ENCODE measurements around a stretch of chr14.

DNA sequence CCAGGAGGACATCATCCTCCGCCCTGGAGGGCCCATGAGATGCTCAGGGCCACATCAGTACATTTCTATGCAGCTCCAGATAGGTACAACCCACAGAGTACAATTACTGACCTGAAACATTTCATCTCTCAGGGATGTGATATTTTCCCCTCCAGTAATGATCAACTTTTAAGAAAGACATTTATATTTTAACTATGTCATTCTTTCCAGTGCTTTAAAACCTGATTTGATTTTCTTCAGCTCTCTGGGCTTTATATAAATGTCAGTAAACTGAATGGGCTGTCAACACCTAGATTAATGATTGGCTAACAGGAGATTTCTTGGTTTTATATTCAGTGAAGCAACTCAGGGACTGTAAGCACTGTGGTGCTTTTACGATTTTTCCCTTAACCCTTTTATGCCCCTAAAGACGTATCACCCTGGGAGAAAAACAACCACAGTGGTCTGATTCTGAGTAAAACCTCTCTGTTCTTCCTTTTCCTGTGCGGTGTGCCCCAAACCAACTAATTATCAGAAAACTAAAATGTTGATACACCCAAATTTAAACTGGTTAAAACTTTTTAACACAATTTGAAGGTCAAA, 37.9 kb downstream of the PTGER2 start:
- PRO-cap = no peak

DNA sequence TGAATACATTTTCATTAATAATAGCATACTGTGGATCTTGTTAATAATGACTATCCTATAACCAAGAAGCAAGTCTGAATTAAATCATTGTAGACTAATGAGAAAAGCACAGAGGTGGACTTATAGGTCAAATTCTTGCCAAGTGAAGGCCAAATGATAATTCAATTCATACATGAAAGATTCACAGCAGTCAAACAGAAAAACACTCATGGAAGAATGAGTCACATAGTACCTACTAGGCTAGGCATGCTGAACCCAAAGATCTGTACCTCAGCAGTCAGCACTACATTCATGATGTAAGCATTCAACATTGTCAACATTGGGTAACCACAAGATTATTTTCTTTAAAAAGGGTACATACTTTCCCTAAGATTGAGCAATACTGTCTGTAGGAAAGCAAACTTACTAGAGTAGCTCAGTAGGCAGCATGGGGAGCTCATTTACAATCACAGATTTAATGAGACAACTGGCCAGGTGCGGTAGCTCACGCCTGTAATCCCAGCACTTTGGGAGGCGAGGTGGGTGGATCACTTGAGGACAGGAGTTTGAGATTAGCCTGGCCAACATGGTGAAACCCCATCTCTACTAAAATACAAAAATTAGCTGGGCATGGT, 94.4 kb downstream of the TXNDC16 start:
- PRO-cap = no peak

GRCh38 chr14:52769926-52770325, 21.5 kb downstream of the GNPNAT1 start:
- PRO-cap = no peak

DNA sequence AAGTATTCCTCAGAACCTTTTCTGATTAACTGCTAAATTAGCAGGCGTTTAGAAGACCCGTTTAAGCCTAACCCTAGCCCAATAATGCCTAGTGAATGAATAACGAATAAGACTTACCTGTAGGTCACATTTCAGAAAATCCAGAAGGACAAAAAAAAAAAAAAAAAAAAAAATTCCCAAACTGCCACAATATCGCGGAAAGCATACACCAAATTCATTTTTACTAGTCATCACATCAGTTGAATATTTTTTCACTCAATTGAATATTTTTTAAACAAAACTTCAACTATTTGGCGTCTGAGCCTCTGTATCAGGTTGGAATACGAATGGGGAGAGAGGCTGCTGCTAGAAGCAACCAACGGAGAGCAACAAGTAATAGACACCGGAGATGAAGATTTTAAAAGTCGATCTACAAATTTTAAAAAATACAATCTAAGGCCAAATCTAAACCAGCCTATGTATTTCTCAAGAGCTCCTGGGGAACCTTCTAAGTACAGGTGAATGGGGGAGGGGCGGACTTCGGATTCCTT, 1.5 kb downstream of the GNPNAT1 start:
- PRO-cap = no peak

DNA sequence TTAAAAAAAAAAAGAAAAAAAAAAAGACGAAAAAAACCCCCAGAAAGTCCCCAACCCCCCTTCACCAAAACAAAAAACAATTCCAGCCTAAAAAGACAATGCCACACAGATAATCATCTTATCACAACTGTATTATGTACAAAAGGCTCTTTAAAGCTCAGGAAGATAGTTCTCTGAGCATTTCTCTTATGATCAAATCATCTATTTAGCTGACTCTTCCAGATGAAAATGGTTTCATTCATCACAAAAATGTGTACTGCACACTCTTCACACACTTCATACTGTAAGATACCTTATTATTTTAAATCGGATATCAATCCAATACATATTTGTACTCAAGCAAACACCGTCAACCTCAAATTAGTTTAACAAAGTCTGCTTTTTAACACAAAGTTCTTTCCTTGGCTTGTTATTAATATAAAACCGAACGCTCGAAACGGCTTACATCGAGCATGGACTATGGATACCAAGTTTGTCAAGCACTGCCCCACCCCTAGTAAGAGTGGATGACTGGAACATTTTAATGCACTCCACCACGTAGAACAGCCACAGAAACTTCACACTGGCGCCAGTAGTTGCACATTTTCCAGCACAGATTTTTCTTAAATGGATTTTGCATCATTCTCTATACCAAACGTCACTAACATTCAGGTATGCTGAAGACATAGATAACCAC, 1.3 kb downstream of the FERMT2 start:
- PRO-cap = no peak

- PRO-cap = bidirectional peak, plus-strand start at chr14:53109173, minus-strand start at chr14:53109095; bidirectional peak, plus-strand start at chr14:53109579, minus-strand start at chr14:53109554
Observed at GRCh38 chr14:53109015-53109696, 44.0 kb downstream of the DDHD1 start.

- PRO-cap = no peak
Observed at GRCh38 chr14:53881257-53881853, 75.3 kb downstream of the BMP4 start.

DNA sequence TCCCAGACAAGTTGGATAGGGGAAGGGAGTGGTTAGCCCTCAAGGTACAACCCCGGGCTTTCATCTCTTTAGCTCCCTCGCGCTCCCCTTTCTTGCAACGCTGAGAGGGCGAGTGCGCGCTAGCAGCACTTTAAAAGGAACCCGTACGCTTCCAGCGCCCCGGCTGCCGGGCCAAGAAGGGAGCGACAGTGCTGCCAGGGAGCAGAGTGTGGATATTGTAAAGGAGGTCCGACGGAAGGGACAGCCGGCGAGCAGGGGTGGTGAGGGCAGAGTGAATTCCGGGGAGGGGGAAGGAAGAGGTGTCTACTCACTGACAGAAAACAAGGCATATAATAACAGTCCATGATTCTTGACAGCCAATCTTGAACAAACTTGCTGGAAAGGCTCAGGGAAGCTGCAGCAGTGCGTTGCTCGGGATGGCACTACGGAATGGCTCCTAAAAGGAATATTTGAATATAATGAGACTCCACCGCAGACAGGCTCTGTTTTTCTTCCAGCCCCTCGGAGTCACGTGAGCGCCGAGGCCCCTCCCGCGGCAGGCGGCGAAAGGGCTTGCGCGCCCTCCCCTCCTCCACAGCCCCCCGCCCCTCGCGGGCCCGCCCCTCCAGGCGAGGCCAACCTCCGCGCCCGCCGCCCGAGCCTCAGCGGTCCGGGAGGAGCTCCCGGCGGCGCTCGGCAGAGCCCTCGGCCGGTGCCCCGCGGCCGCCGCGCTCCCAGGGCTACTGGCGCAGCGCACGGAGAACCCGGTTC, 3.5 kb downstream of the BMP4 start:
- PRO-cap = no peak

- PRO-cap = no peak
Observed at GRCh38 chr14:54556493-54557064, 10.3 kb upstream of the SAMD4A start.

- PRO-cap = no peak
Observed at GRCh38 chr14:54564755-54565444, 2.0 kb upstream of the SAMD4A start.

DNA sequence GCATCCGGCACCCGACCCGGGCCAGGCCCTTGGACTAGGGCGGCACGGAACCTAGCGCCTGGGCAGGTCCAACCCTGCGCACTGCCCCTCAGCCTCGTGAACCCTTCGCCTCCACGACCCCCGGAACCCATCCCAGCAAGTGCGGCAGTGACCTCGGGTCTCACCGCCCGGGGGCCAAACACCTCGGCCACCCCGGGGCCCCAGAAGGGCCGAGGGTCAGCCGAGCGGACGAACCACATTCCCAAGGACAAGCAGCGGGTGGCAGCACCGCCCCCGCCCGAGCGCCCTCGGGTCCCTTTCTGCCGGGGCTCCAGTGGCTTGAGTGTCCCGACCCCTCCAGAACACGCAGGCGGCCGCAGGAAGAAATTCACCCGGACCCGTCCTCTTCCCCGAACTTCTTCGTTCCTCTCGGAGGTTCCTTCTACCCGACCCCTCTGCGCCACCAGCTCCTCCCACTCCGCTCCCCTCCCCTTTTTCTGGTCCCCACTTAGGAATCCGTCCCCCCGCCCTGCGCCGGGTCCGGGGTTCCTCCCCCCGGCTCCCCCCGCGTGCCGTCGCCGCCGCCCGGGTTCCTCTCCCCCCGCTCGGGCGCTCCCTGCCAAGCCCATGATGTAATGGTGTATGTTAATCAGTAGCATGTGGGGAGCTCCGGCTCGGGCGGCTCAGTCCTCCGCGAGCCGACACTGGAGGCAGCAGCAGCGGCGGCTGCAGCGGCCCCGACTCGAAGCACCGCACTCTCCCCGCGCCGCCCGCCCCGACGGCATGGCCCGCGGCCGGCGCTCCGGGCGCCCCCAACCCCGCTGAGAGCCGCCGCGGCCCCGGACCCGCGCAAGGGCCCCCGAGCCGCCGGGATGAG, 1.3 kb upstream of the SAMD4A start:
- PRO-cap = bidirectional peak, plus-strand start at position 665 of the sequence, minus-strand start at position 408 of the sequence

DNA sequence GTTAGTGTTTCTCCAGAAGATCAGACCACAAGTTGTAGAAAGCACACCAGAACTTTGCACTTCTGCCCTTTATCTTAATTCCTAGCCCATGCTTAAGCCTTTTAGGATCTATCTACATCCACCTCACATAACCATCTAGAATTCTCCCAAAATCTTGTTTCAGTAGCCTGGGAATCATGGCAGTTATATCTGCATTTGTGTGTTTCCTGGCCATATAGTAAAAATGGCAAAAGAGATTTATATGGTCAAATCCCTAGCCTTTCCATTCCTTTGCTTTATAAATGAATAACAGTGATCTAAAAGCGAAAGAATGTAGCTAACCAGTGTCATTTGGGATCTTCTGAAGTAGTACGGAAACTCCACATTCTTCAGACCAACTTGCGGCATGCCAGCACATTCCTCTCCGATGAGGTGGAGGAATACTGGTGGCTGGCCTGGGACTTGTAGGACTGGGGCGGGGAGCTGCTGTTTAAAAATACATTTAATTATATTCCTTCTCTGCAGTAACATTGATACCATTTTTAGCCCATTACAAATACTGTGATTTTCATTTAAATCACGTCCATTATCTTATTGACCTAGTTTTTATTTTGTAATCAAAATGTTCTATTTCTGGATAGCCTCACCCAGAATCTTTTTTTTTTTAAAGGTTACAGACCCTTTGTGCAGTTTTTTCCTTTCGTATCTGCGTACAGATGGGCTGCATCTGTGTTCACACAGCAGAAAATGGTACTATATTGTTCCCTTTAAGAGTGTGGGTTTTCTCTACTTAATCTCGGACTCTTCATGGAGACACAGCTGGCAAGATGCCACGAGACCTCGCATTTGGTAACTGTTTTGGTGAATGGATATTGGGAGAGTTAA, 85.3 kb downstream of the SAMD4A start:
- PRO-cap = no peak

- PRO-cap = no peak
Observed at GRCh38 chr14:54894900-54895582, 7.6 kb downstream of the GCH1 start.

DNA sequence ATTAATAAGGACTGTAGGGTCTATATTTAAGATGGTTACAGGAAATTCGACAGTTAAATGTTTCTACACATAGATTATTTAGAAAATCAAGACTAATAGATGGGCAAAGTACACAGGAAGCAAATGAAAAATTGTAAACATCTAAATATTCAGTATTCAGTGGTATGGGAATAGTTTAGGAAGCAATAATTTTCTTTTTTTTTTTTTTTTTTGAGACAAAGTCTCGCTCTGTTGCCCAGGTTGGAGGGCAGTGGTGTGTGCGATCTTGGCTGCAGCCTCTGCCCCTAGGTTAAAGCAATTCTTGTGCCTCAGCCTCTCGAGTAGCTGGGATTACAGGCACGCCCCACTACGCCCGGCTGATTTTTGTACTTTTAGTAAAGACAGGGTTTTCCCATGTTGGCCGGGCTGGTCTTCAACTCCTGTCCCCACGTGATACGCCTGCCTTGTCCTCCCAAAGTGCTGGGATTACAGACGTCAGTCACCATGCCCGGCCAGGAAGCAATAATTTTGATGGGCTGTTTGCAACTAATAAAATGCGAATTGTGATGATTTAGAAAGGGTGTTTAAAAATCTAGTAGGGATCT, 62.1 kb downstream of the ATG14 start:
- PRO-cap = no peak

- PRO-cap = no peak
Observed at GRCh38 chr14:55383903-55384201, 27.8 kb downstream of the ATG14 start.

DNA sequence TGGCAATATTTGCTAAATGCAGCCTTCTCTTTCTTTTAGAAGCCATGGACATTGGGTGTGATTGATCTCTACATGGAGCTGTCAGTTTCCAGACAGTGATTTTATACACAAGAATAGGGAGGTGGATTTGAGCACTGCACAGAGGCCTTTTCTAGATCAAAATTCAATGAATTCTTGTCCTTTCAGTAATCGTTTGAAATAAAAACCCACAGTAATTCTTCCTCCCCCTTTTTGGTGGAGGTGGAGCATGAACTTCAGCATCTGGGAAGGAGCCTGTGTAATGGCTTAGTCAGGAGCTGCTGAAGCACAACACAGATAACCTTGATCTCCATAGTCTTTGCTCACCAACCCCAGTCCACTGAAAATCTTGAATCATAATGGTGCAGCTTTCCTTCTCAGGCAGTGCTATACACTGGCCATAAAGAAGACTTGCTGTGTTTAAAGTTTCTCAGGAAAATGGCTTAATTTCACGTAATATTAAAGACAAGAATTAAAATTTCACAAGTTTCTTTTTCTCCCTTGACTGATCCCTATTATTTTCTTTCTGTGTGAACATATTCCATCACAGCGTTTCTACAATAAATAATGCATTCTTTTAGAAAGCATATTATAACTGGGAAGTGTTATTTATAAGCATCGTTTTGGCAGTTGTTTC, 6.5 kb upstream of the TBPL2 start:
- PRO-cap = no peak

- PRO-cap = no peak
Observed at GRCh38 chr14:55796486-55797016, 216.5 kb downstream of the KTN1 start.

- PRO-cap = no peak
Observed at GRCh38 chr14:56005682-56006230, 112.5 kb upstream of the PELI2 start.

DNA sequence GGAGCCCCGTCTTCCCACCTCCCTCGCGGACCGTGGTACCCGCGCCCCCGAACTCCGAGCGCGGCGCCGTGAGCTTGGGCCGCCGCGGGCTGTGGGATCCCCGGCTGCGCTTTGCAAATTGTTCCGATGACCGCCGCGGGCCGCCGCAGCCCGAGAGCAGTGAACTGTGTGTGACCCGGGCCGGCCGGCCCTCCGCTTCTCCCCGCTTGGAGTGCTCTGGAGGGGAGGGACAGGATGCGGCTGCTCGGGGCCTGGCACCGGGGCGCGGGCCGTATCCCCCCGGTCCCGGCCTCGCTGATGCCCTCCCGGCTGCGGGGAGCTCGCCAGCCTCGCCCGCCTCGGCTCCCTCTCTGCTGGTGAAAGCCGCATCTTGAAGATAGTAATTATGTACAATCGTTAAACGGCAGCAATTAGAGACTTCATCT, 977 bp downstream of the PELI2 start:
- PRO-cap = bidirectional peak, plus-strand start at position 232 of the sequence, minus-strand start at position 172 of the sequence

DNA sequence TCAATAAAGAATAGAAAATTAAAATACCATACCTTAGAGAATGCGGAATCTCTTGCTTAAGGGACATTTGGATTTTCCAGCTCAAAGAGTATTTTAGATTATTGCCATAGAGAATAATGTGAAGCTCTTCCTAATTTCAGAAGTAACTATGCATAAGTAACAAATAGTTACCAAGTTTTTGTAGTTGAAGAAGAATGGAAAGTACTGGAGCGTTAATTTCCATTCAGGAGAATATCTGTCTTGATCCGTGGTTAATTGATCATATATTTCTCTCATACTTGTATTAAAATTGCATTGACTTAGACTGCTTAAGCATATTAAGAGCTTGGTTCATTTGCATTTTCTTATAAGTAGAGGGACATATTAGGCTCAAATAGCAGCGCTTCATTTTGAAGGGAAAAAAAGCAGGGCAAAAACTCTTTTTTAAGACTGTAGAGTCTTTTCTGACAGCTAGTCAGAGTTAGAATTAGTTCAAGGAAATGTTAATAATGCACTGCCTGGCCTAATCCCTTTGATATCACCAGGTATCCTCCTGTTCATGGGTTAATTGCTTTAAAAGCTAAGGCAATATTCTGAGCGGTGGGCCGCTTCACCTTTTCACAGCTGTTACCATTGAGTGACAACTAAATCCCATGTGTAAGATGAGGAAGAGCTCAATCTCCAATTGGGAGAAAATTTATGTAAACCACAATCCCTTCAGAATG, 10.4 kb downstream of the TMEM260 start:
- PRO-cap = no peak